Paraaortic lymph node (tissue), 1 donor: ENCODE measurements around a stretch of chr5.

- PRO-cap, result no peak
Measured at GRCh38 chr5:180595432-180596189, 4.3 kb upstream of the SCGB3A1 start.

GRCh38 chr5:180785486-180785826, 17.1 kb downstream of the MGAT1 start:
- PRO-cap, result no peak

DNA sequence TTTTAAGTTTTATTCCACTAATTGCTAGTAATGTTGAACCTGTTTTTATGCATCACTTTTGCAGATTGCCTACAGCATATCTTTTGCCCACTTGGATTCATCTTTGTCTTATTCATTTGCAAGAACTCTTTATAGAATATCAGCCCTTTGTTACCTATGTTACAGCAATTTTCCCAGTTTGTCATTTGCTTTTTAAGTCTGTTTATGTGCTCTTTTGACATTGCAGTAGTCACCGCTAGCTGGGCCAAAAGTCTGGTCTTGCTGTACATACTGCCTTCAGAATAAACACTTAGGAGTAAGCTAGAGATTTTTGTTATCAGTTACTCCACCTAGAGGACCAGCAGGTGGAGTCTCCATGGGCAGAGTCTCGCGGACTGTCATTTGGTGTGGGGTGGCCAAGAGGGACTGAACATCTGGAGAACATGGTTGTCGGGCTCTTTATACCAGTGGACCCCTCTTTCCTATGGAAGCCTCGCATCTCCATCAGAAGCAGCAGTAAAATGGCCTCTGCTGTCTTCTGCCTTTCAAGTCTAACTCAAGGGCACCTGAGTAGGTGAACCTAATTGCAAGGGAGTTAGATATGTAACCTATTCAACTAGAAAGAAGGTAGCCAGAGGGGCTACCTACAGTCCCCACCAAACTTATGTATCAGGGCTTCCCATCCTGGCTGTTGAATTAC, 10.8 kb upstream of the MGAT1 start:
- PRO-cap, result no peak

DNA sequence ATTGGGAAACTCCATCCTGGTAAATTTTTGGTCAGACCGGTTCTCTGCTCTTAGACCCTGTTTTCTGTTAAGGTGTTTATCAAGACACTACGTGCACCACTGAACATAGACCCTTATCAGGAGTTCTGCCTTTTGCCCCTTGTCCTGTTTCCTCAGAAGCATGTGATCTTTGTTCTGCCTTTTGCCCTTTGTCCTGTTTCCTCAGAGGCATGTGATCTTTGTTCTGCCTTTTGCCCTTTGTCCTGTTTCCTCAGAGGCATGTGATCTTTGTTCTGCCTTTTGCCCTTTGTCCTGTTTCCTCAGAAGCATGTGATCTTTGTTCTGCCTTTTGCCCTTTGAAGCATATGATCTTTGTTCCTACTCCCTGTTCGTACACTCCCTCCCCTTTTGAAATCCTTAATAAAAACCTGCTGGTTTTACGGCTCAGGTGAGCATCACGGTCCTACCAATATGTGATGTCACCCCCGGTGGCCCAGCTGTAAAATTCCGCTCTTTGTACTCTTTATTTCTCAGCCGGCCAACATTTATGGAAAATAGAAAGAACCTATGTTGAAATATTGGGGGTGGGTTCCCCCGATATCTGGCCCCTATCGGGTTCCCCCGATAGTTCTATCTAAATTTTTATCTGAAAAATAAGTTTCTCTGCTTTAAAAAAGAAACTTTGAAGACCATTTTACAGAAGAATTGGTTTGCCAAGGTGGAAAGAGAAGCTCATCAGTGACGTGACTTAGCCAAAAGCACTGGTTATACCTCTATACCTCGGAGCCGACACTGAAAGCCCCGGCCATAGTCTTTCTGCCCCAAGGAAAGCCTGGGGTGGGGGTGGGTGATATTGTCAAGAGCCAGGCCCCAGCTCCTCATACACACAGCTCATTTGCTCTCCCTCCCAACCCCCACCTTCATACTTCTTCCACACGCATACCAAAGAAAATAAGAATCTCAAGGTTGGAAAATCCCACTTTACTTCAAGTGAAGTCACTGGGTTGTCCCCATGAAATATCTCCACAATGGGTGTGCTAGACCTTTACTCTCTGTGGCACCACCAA, 26.7 kb upstream of the MGAT1 start:
- PRO-cap, result no peak

DNA sequence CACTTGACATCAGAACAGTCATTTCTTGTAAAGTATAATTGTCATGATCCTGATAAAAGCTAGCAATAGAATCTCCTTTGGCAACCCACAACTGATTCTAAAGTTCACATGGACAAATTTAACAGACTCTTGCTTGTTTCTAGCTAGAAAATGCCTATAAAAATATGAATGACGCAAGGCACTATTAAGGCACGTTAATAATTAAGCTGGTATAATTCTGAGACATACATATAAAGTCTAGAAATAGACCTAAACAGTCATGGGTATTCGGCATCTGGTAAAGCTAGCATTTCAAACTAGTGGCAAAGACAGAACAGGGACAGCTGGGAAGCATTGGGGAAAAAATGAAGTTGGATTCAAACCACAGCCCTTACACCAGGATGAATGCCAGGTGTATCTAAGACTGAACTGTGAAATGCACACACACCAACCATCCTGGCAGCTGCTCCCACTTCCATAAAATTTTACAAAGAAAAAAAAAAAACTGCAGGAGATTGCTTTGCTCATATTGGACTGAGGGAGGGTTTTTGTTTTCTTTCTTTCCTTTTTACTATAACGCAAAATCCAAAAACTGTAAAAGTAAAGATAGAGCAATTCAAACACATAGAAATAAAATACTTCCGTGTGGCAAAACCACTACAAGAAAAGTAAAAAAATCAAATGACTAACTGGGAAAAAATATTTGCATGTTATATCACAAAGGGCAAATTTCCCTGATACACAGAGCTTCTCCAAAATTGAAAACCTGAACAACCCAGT, 5.3 kb upstream of the ZFP62 start:
- PRO-cap, result no peak

DNA sequence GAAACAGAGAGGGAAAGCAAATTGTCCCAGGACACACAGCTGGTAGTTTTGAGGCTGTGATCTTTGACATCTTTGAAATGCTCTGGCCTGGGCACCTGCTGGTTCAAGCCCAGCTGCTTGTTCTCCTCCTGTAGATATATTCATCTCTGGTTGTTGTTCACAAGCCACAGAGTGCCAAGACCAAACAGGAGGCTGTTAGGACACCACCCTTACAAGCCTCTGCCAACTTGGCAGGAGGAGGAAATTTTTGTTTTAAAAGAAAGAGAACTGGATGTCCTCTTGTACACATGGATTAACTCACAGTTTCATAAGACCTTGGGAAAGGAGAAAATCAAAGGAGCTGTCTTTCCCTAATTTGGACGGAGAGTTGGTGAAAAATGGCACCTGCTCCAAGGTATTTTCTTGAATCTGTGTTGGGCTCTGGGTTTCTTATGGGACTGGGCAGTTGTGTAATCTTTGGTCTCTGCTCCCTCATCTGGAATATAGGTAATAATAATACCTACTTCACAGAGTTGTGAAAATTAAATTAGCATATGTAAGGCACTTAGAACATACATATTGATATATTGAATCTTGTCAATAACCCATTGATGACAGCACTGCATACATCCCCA, 8.6 kb upstream of the ZFP62 start:
- PRO-cap, result no peak

DNA sequence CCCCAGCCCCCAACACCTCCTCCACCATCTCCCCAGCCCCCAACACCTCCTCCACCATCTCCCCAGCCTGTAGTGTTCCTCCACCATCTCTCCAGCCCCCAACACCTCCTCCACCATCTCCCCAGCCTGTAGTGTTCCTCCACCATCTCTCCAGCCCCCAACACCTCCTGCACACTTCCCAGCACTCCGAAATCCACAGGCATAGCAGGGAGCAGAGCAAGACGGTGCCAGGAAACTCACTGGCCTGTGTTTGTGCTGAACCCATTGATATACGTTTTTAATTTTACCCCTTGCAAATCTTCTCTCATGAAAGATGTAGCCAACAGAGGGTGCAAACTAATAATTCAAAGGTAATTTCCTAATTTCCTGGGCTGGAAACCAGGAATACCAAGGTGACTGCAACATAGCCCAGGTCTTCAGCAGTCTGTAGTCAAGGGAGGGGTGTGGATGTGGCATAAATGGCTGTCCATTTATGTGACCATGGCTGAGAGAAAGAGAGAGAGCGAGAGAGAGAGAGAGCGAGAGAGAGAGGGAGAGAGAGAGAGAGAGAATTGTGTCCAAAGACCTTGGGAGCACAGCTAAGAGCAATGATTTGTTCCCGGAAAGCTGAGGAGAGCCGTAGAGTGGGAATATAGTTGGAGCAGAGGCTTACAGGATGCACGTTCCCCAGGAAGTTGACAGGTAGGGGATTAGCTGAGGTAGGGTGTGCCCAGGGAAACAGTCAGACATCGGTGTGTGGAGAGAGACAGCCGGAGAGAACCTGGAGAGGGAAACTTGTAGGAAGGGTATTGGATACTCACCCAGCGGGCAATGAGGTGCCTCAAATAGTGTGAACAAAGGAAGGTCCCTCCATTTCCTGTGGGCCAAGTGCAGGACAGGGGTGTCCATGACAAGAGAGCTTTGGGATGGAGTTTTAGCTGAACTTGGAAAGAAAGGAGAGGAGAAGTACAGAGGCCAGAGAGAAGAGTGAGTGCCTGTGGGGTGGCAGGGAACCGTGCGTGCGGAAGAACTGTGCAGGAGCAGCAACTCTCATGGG, 6.4 kb downstream of the BTNL9 start:
- PRO-cap, result no peak

- PRO-cap, result no peak
Measured at GRCh38 chr5:181101118-181101545, 29.8 kb downstream of the OR2V1 start.

- PRO-cap, result no peak
Measured at GRCh38 chr5:181188388-181188774, 16.6 kb downstream of the TRIM7 start.

DNA sequence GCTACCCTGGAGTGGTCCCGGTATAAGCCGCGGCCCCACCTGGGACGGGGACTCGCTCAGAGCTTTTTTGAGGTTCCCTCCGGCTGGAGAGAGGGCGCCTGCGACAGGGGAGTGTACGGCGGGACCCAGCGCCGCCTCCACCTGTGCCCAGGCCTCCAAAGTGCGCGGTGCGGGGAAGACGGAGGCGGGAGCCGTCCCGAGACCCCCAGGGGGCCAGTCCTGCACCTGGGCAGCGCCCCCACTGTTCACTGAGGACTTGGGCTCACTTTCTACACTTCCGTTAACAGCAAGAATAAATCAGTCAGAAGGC, 14.3 kb downstream of the TRIM7 start:
- PRO-cap, result no peak

DNA sequence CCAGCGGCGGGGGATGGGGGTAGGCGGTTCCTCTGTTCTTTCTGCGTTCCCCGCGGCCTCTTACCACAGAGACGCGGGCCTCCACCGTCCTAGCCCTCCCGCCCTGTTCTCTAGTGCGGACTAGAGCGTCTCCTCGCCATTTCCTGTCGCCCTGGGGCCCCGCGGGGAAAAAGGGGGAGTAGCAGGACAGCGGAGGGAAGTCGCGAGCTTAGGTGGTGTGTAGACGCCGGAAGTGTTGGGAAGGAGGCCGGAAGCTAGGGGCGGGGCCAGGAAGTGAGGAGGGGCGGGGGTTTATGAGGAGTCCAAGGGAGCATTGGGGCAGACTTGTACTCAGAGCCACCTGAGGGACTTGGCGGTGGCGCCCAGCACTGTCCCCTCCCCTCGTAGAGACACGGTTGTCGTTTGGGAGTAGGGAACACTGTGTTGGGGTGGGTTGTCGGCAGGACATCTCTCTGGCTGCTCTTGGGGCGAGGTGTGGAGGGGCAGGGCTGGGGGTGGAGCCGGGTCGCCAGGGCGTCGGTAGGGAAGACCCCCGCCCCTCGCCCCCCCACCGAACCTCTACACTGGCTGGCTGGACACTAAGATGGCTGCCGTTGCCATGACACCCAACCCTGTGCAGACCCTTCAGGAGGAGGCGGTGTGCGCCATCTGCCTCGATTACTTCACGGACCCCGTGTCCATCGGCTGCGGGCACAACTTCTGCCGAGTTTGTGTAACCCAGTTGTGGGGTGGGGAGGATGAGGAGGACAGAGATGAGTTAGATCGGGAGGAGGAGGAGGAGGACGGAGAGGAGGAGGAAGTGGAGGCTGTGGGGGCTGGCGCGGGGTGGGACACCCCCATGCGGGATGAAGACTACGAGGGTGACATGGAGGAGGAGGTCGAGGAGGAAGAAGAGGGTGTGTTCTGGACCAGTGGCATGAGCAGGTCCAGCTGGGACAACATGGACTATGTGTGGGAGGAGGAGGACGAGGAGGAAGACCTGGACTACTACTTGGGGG, 635 bp downstream of the TRIM41 start:
- PRO-cap, result bidirectional peak, plus-strand start at position 294 of the sequence, minus-strand start at position 145 of the sequence

- PRO-cap, result no peak
Measured at GRCh38 chr5:181234626-181235532, 8.8 kb downstream of the RACK1 start.

- PRO-cap, result no peak
Measured at GRCh38 chr5:181237619-181238544, 5.8 kb downstream of the RACK1 start.

GRCh38 chr5:181246014-181246820, 2.5 kb upstream of the RACK1 start:
- PRO-cap, result bidirectional peak, plus-strand start at chr5:181246536, minus-strand start at chr5:181246428